HEK293 (cell line): ENCODE results near the gene COLEC11.

DNA sequence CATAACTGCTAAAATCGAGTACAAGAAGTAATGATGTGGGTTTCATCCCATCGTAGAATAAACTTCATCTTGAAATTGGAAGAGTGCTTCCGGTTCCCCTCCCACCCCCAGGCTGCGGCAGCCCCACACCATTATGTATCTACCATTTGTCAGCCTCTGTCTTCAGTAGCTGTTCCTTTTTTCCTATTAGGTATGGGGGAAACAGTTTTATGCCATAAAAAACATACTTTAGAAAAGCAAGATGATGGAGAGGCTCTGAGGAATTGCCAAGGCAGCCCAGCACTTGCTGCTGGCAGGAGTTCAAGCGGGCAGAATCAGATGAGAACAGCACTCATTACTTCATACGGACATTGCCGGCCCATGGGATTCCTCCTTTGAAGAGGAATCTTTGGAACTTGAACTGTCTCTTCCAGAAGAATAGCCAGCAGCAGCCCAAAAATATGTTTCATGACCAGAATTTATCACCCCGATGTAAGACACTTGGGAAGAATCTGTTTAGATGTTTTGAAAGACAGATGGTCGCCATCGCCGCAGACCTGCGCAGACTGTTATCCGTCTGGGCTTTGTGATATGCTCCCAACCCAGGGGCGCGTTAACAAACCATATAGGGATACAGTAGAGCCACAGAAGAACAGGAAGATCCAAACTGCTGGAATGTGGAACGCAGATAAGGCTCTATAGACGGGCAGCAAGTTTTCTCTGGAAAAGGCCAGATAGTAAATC is 3.5 kb upstream of the ADI1 start:
- PRO-cap = no peak
- RRBS, 2 experiments = no CpG with 5 or more reads among the region's 17 CpGs

DNA sequence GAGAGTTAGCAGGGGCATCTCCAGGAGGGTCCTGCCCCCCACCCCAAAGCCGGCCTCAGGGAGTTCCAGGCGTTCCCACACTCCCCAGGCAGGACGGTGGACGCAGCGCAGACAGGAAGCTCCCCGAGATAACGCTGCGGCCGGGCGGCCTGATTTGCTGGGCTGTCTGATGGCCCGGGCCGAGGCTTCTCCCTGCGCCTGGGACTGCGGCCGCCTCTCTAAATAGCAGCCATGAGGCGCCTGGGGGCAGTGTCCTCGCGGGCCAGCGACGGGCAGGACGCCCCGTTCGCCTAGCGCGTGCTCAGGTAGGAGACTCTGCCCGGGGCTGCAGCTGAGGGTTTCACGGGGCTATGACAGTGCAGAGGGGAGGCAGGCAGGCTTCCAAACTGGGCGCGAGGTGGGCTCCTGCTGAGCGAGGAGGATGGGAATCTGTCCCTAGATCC is at the start of gene COLEC11:
TSS of gene COLEC11 (plus strand) at position 249 of the 443 bp plus-strand sequence.
- PRO-cap = no peak
- RRBS, 2 experiments = no CpG with 5 or more reads among the region's 30 CpGs

DNA sequence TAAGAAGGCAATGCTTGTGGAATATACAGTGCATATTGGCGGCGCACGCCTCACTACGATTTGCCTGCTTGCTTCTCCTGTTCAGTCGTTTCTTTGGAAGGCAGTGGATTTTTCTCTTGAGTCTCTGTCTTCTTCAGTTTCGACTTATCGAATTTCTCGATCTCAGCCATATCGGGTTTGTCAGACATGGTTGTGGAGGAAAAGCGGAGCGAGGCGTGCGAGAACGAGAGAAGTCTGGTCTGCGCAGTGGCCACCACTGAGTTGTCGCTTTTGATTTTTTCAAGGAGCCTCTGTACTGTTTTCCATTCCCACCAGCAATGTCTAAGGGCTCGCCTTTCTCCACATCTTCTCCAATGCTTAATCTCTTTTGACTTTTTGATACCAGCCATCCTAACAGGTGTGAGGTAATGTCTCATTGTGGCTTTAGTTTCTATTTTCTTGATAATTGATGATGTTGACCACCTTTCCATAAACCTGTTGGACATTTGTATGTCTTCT is 22.6 kb downstream of the COLEC11 start:
- PRO-cap = no peak
- RRBS, 2 experiments = no CpG with 5 or more reads among the region's 17 CpGs

GRCh38 chr2:5932451-5933133 is 240.4 kb downstream of the SOX11 start:
- PRO-cap = no peak
- RRBS, 2 experiments = 56 to 91% methylated on average over 3 of the region's 23 CpGs

DNA sequence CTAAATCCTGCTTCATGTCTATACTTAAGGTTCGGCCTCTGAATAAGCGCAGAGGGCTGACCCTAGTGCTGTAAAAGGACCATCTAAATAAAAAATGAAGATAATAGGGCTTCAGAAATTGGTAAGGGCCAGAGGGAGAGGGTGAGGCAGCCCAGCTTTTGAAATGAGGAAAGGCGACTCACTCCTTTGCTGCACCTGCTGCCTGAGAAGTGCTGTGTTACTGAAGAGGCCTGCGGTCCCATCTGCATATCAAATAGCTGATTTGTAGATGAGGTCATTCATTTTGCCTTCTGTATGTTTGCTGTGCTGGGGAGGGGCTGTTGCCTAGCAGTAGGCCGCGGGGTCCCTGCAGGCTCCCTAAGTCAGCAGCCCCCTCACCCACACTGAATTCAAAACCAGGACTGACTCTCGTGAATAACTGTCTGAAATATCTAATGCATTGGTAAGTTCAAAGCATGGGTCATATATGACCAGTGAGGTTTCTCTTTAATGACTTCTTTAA is 377.2 kb downstream of the SOX11 start:
- PRO-cap = no peak
- RRBS, 2 experiments = no CpG with 5 or more reads among the region's 7 CpGs

DNA sequence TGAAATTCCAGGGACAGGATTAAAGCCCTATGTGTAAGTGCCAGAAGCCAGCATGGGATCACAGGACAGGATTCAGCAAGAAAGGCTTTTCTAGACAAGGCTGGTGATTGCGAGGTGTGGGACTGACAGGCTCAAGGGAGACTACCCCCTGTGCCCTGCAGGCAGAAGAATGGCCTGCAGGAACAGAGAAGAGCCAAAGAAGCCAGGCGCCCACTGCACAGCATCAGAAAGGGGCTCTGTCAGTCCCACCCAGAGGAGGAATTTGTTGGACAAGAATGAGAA is 389.5 kb downstream of the CMPK2 start:
- PRO-cap = no peak
- RRBS, 2 experiments = no CpG with 5 or more reads among the region's 2 CpGs

DNA sequence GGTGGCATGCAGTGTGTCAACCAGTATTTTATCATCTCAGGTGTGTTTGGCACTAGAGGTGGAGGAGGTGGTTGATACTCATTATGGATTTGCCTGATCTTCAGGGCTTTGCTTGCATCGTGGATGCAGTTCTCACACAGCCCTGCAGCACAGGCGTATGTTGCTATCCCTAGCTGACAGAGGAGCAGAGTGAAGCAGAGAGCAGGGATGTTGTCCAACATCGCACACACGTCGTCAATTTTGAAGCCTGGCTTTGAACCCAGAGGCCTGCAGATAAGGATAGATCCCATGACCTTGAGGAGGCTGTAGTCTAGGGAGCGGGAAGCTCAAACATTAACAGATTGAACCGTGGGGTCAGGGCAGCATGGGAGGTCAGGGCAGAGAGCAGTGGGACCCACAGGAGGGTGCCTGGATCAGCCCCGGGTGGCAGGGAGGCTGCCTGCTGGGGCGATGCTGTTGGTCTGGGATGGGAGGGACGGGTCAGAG is 4.2 kb downstream of the RNF144A start:
- PRO-cap = no peak
- RRBS, 2 experiments = no CpG with 5 or more reads among the region's 10 CpGs

DNA sequence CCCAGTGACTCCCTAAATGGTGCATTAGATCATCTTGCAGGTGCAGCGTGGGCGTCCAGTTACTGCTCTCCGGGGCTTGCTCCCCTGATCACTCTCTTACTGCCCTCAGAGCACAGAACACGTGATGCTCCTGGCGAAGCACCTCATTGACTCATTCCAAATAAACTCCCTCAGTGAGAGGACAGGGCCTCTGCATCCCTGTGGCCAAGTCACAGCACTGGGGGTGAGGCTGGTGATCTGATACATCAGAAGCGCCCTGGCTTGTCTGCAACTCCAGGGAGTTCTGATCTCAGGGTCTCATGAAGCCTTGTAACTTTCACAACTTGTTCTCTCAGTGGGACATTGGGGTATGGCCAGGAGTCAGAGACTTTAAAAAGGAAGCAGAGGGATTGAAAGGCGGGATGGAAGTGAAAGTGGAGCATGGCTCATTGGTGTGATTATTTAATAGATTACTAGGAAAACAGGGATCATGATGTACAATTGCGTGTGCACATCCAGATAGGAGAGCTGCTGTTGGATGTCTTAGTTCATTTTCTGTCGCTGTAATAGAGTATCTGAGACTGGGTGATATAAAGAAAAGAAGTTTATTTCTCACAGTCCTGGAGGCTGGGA is 41.8 kb downstream of the RNF144A start:
- PRO-cap = no peak
- RRBS, 2 experiments = no CpG with 5 or more reads among the region's 9 CpGs

DNA sequence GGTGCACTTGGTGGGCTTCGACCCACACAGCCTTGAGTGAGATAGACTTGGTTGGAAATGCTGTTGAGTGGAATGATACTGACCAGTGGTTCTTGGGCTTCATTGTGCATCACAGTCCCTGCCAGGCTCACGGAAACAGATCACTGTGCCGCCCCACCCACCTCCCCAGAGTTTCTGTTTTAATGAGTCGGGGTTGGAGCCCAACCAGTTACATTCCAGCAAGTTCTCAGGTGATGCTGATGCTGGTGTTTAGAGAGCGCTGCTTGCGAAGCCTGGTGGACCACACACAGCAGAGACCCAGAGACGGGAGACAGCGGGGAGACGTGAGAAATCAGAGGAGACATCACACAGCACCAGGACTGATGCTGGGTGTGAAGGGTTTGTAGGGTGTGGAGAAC is 74.9 kb downstream of the RNF144A start:
- PRO-cap = no peak
- RRBS, 2 experiments = no CpG with 5 or more reads among the region's 9 CpGs

- PRO-cap = no peak
- RRBS, 2 experiments = no CpG with 5 or more reads among the region's 4 CpGs
Observed at GRCh38 chr2:7057915-7058578, 140.8 kb downstream of the RNF144A start.

GRCh38 chr2:7090071-7090551 is 172.9 kb downstream of the RNF144A start:
- PRO-cap = no peak
- RRBS, 2 experiments = 100% methylated on average over 2 of the region's 17 CpGs; no CpG with 5 or more reads in 1 of the 2 experiments

- PRO-cap = no peak
- RRBS, 2 experiments = no CpG with 5 or more reads among the region's 16 CpGs
Observed at GRCh38 chr2:8132205-8132870, 549.5 kb upstream of the ID2 start.

GRCh38 chr2:8134507-8134945 is 547.3 kb upstream of the ID2 start:
- PRO-cap = no peak
- RRBS, 2 experiments = no CpG with 5 or more reads among the region's 8 CpGs

DNA sequence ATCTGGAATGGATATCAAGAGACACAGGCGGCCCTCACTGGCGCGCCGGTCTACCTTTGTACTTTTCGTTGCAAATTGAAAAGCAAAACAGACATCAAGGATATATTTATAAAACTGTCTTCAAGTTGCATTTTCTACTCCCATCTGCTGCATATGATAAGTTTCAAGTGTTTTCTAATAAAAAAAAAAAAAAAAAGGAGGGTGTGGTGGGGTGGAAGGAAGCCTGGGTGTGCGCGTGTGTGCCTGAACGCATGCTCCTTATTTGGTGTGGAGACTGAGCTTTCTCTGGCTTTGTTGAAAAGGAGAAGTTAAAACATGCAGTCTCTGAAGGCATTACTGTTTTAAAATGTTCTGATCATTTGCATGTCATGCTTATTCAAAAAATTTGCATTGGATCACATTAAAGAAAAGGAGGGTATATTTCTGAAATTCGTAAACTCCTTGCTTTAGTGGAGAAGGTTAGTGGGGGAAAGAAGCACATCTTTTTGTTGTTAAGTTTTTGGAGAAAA is 546.6 kb upstream of the ID2 start:
- PRO-cap = no peak
- RRBS, 2 experiments = 83 to 93% methylated on average over 4 of the region's 9 CpGs

GRCh38 chr2:8329883-8330398 is 351.9 kb upstream of the ID2 start:
- PRO-cap = no peak
- RRBS, 2 experiments = no CpG with 5 or more reads among the region's 11 CpGs

DNA sequence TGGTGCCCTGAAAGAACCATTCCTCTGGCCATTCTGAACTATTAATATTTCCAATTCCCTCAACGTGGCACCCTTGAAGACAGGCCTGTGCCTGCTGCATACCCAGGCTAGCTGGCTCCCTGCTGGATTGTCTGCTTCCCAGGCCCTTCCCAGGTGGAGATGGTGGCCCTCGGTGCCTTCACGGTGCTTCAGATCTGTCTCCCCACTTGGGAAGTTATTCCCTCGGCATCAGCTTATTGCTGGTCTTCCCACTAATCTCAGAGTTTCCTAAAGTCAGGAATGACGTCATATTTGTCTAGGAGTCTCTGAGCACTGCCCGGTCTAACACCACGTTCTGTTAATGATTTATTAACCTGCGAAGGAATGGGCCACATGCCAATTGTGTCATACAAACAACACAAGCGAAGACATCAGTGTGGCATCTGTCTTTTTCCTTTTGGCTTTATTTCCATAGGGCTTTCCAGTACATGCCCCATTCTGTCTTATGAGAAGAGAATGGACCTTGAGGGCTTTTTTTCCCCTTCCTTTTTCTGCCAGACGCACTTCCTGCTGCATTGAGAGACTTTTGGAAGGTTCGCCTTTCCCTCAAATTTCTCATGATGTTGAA is 269.7 kb upstream of the ID2 start:
- PRO-cap = no peak
- RRBS, 2 experiments = no CpG with 5 or more reads among the region's 11 CpGs

DNA sequence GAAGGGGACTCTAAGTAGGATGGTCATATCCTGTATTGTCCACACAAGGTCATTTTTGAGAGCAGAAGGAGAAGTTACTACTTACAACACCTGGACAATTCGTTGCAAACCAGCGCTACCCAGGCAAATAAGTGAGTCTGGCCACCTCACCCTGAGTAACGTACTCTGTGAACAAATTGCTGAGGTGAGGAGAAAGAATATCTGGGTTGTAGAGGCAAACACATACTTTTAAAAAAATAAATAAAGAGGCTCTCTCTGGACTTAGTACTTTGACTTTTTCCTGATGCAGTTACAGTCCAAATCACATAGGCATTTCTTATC is 268.3 kb upstream of the ID2 start:
- PRO-cap = no peak
- RRBS, 2 experiments = no CpG with 5 or more reads among the region's 3 CpGs

DNA sequence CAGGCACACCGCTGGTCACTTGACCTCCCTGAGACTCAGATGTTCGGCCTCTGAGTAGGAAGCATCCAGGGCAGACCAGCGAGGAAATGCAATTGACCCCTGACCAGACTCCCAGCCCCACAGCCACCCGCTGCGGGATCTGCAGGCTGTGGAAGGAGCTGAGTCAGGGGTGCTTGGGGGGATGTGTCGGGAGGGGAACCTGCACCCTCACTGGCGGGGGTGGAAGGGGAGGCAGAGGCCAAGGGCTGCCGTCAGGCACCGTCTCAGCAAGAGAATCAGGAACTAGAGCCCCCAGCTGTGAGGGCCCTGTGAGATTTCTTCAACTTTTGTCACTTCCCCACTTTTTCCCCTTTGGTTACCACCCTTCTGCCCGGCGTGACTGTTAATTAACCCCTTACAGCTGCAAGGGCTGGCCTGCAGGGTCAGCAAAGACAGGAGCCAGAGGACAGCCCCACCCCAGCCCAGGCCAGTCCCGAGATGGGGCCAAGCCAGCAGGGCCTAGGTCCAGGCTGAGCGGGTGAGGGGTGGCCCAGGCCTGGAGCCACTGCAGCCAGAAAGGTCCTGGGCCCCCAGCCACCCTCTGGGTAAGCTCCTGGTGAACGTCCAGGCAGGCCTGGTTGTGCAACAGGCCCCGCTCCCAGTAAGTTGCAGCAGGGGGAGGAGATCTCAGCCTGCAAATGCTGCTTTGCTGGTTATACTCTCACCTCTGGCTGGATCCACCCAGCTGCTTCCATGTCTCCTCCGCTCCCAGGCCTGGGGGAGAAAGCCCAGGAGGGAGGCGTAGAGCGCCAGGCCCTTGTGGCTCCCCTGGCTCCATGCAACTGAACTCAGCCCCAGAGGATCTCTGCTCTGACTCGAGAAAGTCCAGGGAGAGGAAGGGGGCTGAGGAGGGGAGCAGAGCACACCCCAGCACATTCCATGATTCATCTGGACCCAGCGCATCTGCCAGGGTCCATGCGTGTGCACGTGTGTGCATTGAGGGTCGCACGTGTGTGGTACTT is 146.9 kb upstream of the ID2 start:
- PRO-cap = no peak
- RRBS, 2 experiments = no CpG with 5 or more reads among the region's 24 CpGs

DNA sequence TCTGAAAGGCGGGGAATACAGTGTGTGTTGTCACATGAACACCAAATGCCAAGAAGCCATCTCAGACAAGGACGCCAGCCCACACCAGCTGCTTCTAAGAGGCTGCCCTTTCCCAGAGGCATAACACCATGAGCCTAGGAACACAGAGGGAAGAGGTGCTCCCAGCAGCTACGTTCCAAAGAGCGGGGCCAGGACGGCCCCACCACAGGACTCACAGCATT is 20.2 kb upstream of the ID2 start:
- PRO-cap = no peak
- RRBS, 2 experiments = no CpG with 5 or more reads among the region's 5 CpGs

DNA sequence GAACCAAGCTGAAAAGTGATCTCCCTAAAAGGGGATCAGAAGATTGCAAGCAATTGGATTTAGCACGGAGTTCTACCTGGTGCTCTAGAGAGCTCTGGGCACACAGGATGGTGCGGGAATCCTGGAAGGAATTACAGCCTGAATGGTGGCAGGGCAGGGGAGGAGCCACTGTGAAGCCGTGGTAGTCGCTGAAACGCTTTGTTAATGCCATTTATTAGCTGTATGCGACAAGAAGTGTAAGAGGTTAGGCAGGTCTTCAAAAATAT is 4.6 kb upstream of the ID2 start:
- PRO-cap = no peak
- RRBS, 2 experiments = no CpG with 5 or more reads among the region's 6 CpGs